Pericardium fibroblast (primary cell): ENCODE results near the genes ANGEL1 and ZDHHC22.

DNA sequence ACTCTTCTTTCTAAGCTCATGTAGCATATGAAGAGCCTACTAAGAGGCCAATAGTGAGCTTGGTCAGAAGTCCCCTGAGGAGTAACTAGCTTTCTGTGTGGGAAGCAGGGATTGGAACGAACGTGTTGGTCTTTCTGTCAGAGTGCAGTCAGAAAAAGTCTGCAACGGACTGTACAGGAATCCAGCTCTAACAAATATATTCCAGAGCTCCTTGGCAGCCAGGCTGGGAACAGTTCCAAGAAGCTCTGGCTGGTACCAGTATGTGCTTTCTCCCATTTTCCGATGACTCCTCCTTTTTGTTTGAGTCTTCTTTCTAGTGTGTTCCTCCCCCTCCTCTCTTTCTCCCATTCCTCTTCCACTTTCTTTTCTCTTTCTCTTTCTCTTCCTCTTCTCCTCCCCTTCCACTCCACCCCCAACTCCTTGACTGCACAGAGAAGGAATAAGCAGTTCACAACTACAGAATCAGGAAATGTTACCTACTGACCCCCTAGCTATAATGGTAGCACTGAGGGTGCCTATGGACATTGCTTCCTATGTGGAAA is 59.8 kb downstream of the TTLL5 start:
- RAMPAGE, long total RNA = no peak

- RAMPAGE, long total RNA = no peak
Observed at GRCh38 chr14:75831219-75831888, 150.4 kb downstream of the TGFB3 start.

GRCh38 chr14:76337458-76337943 is 38.4 kb upstream of the ESRRB start:
- RAMPAGE, long total RNA = no peak

DNA sequence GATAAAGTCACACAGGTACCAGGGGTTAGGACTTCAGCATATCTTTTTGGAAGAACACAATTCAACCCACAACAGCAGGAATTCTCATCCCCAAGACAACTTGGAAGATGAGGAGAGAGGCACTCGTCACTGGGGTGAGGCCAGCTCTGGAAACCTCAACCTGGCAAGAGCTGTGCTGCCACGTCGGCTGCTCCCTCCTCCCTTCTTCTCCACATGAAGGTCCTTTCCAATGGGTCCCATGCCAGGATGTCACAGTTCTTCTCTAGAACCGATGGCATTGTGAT is 138.2 kb upstream of the VASH1 start:
- RAMPAGE, long total RNA = no peak

DNA sequence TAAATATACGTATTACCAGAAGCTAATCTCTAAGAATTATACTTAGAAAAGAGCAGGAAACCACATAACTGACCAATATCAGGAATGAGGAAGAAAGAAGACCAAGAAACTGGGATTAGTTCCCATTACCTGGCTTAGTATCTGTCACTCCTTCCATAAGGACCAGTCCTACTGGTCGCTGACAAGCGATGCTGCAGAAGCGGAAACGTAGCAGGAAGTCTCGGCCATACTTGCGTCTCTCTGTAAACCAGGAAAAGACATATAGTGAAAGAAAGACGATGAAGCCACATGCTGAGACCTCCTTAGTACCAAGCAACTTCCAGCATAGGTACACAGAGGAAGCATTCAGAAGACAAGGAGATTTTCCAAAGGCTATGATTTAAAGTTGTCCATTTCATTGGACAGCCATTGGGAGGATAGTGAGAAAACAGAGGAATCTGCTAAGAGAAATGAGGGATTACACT is 9.4 kb downstream of the ANGEL1 start:
- RAMPAGE, long total RNA = no peak

DNA sequence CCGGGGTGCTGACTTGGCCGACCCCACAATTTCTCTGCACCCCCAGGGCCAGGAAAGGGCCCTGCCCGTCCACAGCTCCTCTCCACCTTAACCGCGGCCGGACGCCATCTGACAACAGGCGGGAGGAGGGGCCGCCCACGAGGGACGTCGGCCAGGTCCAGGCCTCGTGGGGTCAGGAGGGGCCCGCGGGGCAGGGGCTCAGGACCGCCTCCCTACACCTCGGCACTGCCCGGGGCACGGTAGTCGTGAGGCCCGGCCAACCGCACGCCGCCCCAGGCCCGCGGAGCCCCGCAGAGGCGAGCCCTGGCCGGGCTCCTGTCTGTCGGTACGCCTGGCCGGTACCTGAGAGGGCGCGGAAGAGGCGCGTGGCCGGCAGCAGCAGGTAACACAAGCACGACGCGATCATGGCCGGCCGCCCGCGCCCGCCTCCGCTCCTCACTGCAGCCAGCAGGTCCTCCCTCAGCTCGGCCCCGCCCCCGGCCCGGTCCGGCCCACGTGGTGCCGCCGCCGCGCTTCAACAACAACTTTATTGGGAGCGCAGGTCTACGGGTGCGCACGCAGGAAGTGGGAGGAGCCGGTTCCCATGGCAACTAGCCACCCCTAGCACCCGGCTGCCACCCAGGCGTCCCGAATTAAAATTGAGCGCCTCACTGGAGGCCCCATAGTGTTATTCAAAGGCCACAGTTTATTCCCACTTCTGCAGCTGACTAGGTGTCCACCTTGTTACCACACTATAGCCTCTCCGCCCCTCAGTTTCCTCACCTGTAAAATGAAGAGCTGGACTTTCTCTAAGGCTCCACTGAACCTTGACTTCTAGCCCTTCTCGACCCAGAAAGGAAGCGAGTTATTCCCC is at the start of gene ANGEL1:
Gene ANGEL1, minus strand, starts transcription at position 461 of the 853 bp plus-strand sequence.
- RAMPAGE, long total RNA = no peak

DNA sequence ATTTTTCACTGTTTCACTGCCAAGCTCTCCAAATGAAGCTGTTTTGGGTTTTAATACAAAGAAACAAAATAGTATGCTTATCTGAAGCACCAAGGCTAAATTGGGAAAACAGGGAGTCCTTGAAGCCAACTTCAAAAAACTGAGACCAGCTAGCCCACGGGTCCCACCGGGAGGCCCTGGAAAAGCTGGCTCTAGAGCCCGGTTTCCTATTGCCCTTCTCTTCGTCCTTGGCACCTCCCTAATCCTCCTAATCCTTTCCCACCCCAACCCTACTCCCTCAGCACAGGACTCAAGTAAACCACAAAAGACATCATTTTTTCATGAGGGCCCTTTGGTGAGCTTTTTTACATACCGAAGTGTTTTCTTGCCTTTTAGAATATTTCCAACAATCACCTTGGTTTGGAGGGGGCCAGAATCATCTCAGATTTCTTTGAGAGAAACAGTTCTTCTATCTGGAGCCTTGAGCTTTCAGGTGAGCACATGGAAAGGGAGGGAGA is 11.3 kb downstream of the LRRC74A start:
- RAMPAGE, long total RNA = no peak

GRCh38 chr14:76867401-76867978 is 41.3 kb downstream of the LRRC74A start:
- RAMPAGE, long total RNA = no peak

GRCh38 chr14:76918781-76919659 is 92.8 kb downstream of the LRRC74A start:
- RAMPAGE, long total RNA = no peak

- RAMPAGE, long total RNA = no peak
Observed at GRCh38 chr14:77000093-77001284, 28.0 kb downstream of the IRF2BPL start.

GRCh38 chr14:77023365-77024006 is 5.0 kb downstream of the IRF2BPL start:
- RAMPAGE, long total RNA = no peak

- RAMPAGE, long total RNA = no peak
Observed at GRCh38 chr14:77025724-77026625, 2.5 kb downstream of the IRF2BPL start.

- RAMPAGE, long total RNA = no peak
Observed at GRCh38 chr14:77033259-77033740, 4.8 kb upstream of the IRF2BPL start.

- RAMPAGE, long total RNA = no peak
Observed at GRCh38 chr14:77097090-77097418, 1.0 kb upstream of the CIPC start.

DNA sequence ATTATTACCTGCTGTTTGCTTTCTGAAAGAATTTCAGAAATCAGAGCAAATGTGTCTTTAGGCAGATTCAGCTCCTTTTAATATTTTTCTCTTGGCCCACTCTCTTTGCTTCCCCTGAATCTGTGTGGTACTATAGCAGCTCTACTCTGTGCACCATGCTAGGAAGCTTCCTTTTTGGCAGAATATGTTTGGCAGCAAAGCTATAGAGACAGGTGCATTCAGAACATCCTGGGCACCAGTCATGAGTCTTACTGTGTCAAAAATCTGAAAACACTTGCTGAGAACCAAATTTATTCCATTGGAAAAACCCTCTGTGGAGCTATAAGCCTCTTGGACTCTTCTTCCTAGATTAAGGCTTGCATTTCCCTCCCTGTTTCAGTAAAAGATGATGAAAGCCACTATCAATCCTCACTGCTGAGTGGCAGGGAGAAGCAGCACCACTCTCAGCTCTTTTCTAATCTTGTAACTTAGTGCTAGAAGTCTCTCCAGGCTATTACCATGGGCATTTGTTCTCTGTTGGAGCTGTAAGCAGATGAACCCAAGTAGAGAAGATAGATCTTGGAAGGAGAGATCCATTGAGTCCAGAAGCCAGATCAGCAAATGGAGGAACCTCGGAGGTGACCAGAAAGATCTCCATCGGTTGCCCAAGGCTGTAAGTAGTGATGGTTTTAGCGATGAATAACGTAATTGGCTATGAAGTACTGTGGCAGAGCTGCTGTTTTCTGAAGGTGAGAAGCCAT is 18.3 kb downstream of the CIPC start:
- RAMPAGE, long total RNA = no peak

- RAMPAGE, long total RNA = no peak
Observed at GRCh38 chr14:77124533-77125607, 16.7 kb downstream of the ZDHHC22 start.

DNA sequence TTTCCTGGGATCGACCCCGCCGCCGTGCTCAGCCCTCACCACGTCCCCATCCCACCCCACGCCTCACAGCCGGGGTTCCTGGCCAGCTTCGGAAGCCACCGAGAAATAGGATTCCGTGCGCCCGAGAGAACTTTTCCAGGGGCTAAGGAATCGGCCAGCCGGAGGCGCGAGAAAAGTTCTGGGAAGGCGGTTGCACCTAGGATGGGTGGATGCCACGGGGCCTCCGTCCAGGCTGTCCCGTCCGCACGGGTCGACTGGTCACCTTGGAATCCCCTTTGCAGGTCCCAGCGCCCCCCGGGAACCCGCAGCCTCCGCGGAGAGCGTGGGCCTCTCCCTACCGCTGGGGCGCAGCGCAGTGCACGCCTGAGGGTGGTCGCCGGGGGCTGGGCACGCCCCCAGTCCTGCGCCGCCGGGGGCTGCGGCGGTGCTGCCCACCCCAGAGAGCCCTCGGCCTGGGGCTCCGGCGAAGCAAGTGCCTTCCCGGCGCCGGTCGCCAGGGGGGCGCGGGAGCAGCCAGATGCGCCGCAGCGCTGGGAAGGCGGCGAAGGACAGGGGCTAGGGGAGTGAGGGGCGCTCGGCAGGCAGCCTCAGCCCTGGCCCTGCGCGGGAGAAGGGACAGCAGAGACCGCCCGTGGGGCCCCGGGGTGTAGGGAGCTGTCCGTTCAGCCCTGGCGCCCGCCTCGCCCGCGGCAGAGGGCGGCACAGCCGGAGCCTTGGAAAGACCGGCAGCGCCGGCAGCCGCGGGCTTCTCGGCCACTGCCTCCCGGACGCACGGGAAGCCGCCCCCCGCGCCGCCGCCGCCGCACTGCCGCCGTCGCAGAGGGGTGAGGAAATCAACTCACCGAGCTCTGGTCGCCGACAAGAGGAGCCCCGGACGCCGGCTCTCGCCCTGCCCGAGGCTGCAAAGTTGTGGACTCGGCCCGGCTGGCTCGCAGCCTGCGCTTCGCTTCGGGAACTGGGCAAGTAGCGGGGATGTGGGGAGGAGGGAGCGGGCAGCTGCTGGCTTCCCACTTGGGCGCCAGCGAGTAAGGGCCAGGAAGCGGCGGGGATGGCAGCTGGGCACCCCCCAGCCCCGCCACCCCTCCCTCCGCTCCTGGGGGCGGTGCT is at the start of gene ZDHHC22:
Gene ZDHHC22, minus strand, starts transcription at position 1,031 of the 1,107 bp plus-strand sequence.
- RAMPAGE, long total RNA = no peak

DNA sequence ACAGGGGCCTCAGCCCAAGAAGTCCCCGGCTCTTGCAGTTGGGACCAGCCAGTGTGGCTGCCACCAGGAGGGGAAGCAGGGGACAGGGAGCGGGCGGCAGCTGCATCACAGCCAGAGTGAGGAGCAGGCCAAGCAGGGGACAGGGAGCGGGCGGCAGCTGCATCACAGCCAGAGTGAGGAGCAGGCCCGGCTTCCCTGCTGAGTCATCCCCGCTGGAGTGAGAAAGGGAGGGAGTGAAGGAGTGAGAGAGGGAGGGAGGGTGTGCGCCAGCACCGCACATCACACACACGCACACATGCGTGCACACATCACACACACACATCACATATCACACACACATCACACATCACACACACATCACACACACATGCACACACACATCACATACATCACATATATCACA is 16.6 kb upstream of the ZDHHC22 start:
- RAMPAGE, long total RNA = no peak

DNA sequence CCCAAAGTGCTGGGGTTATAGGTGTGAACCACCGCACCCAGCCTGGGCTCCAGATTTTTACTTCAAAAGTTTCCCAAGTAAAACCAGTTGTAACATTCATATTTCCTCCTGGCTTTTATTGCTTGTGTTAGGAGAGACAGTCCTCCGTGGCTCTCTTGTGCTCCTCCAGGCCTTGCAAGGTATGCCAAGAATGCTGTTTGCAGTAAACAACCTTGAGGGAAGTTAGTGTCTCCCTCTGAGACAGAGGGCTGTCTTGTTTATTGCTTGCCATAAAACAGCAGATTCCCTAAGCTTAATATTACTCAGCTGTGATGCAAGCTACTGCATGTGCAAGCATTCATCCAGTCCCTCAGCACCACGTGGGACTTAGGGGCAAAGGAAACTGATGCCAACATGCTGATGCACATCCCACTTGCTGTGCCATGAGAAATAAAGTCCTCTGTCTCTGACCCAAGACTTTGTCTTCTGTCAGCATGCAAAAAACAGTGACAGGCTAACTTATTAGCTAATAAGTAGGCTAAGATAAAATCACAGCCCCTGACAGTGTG is 6.6 kb downstream of the POMT2 start:
- RAMPAGE, long total RNA = no peak

- RAMPAGE, long total RNA = no peak
Observed at GRCh38 chr14:77641525-77642641, 25.4 kb upstream of the SPTLC2 start.